ENCODE measurements around a stretch of chr20.

GRCh38 chr20:3927734-3928030 is 38.5 kb downstream of the PANK2 start:
- PRO-cap = no peak
- RAMPAGE, long total RNA = no peak

DNA sequence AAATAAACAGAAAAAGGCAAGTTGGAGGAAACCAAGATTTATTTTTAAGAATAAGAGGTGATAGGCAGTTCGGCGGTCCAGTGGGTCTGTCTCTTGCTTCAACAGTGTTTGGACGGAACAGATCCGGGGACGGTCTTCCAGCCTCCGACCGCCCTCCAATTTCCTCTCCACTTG is 8.2 kb upstream of the RNF24 start:
- PRO-cap = unidirectional peak, plus-strand start at position 65 of the sequence
- RAMPAGE, long total RNA = no peak

- PRO-cap = no peak
- RAMPAGE, long total RNA = no peak
Measured at GRCh38 chr20:4112601-4112920, 36.1 kb upstream of the SMOX start.

- PRO-cap = no peak
- RAMPAGE, long total RNA = no peak
Measured at GRCh38 chr20:4189323-4189712, 40.7 kb downstream of the SMOX start.

DNA sequence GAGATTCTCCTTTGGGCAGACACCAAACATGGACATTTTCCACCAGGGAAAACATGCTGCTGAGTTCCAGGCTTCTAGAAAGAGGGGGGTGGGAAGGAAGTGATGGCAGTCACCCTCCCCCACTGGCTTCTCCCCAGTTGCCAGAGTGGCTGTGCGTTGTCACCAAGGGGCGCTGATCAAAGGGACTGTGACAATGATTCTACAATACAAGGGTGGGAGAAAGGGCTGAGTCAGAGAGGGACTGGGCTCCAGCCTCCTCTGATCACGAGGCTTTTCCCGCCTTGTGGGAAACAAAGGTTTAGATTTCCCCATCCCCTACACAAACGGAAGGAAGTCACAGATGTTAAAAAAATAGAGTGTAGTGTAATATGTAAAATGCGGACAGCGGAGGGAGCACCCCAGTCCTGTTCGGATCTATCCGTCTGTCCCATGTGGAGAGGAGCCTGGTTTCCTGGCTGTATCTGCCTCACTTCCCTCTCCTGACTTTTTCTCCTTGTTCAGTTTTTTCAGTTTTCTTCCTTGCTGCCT is 48.3 kb upstream of the ADRA1D start:
- PRO-cap = bidirectional peak, plus-strand start at position 136 of the sequence, minus-strand start outside the sequence
- RAMPAGE, long total RNA = no peak

DNA sequence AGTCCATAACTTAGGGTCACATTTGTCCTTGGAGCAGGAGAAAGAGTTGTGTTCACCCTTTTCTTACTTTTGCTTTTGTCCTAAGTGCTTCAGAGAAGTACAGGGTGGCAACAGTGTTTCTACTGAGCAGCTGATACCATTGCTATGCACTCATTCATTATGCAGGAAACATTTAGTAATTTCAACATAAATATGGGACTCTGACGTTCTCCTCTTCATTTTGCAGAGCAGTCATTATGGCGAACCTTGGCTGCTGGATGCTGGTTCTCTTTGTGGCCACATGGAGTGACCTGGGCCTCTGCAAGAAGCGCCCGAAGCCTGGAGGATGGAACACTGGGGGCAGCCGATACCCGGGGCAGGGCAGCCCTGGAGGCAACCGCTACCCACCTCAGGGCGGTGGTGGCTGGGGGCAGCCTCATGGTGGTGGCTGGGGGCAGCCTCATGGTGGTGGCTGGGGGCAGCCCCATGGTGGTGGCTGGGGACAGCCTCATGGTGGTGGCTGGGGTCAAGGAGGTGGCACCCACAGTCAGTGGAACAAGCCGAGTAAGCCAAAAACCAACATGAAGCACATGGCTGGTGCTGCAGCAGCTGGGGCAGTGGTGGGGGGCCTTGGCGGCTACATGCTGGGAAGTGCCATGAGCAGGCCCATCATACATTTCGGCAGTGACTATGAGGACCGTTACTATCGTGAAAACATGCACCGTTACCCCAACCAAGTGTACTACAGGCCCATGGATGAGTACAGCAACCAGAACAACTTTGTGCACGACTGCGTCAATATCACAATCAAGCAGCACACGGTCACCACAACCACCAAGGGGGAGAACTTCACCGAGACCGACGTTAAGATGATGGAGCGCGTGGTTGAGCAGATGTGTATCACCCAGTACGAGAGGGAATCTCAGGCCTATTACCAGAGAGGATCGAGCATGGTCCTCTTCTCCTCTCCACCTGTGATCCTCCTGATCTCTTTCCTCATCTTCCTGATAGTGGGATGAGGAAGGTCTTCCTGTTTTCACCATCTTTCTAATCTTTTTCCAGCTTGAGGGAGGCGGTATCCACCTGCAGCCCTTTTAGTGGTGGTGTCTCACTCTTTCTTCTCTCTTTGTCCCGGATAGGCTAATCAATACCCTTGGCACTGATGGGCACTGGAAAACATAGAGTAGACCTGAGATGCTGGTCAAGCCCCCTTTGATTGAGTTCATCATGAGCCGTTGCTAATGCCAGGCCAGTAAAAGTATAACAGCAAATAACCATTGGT is 13.2 kb downstream of the PRNP start:
- PRO-cap = no peak
- RAMPAGE, long total RNA = no peak

DNA sequence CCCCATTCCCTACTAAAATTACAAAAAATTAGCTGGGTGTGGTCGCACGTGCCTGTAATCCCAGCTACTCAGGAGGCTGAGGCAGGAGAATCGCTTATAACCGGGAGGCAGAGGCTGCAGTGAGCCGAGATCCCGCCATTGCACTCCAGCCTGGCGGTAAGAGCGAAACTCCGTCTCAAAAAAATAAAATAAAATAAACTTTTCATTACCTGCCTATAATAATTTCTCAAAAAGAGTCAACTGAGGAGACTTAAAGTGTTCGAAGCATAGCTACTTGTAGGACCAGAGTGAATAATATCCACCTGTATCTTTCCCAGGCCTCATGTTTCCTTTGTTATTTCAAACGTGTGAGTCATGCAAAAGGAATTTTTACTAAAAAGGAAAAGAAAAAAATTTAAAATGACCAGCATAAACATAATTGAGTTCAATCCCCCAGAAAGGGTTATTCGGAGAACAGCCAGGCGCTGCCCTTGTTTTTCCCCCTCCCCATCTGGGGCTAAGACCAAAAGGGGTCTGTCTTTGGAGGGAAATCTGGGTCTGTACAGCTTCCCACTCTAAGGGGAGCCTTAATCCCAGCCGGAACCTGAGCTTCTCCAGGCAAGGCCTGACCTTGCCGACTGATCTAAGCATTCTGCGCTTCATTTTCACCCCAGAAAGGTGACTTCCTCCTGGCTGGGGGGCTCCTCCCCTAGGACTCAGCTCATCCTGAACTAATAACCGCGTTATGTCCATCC is 17.5 kb downstream of the PRNP start:
- PRO-cap = no peak
- RAMPAGE, long total RNA = no peak

DNA sequence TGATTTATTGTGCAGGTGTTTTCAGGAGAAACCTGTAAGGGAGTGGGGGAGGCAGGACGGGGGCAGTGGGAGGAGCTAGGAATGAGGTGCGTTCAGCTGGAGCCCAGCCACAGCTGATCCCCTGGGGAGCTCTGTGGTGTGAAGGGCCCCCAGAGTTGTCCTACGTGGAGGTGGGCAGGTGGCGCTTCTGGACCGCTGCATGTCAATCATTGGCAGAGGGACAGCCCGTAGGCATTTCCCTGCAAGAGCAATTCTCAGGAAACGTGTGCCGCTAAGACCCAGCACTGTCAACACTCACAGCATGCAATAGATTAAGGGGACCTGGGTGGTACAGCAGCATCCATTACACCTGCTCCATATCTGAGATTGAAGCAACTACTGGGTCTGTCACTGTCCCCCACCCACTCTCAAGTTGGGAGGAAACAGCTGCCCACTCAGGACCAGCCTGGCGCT is 13.7 kb downstream of the RASSF2 start:
- PRO-cap = no peak
- RAMPAGE, long total RNA = no peak

- PRO-cap = no peak
- RAMPAGE, long total RNA = no peak
Measured at GRCh38 chr20:4978177-4978909, 23.0 kb downstream of the SLC23A2 start.

DNA sequence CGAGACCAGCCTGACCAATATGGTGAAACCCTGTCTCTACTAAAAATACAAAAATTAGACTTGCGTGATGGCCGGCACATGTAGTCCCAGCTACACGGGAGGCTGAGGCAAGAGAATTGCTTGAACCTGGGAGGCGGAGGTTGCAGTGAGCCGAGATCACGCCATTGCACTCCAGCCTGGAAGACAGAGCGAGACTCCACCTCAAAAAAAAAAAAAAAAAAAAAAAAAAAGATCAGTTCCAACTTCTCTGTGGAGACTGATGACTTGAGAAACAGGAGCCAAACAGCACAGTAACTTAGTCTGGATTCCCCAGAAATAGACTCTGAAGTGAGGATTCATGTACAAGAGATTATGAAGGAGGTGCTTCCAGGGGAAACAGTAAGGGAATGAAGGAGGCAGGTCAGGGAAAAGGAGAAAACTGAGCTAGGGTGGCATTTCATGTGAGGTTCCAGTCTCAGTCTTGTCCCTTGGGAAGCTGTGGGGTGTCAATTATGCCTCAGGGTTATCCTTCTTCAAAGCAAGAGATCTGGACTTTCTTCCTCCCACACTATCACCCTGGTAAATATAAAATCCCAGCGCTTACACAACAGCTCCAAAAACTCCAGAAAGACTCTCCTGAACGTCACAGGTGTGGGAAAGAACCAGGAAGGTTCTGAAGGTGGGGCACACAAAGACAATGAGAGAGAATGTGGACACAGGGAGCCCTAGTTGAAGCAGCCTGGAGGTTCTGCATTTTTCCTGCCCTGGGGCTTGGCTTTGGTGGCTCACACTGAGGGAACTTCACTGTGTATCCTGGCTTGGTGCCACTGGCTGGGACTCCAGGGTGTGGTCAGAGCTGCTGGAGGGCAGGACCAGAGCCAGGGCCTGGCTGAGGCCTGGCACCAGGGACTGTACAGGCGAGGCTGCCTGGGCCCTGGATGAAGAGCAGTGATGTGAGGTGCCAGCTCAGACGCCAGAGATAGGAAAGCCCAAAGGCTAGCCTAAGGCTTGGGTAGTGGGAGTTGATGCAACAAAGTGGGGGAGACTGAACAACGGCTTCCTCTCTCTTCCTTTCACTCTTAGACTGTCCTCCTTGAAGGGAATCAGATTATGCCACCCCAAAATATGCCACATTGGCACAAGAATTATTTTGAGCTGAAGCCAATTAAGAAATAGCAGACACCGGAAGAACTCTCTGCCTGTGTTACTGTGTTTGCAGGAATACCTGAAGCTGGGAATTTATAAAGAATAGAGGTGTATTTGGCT is 39.8 kb downstream of the TMEM230 start:
- PRO-cap = no peak
- RAMPAGE, long total RNA = no peak

DNA sequence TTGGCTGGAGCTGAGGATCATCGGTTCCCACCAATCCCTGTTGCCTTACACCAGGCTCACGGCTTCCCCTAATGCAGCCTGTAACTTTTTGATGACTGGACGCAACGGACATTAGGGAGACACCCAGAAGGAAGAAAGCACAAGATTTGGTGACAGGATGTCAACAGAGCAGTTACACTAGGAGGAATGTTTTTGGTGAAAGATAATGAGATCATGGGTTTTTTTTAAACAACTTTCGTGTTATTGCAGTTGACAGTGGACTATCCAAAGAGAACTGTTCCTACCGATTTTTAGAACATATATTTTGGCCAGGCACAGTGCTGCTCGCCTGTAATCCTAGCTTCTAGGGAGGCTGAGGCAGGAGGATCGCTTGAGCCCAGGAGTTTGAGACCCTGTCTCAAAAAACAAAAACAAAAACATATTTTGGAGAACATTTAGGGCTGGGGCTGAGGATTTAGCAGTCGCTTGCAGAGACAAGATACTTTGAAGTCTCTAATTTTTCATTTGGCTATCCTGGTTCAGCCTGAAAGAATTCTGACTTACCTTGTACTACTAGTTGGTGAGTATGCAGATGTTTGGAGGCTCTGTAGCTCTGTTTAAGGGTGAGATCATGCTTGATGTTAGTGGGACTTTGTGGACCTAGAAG is 1.5 kb downstream of the CDS2 start:
- PRO-cap = no peak
- RAMPAGE, long total RNA = no peak

- PRO-cap = no peak
- RAMPAGE, long total RNA = no peak
Measured at GRCh38 chr20:5540668-5541024, 70.2 kb downstream of the GPCPD1 start.

GRCh38 chr20:5574605-5575061 is 36.2 kb downstream of the GPCPD1 start:
- PRO-cap = no peak
- RAMPAGE, long total RNA = no peak

- PRO-cap = no peak
- RAMPAGE, long total RNA = no peak
Measured at GRCh38 chr20:5575170-5576146, 35.3 kb downstream of the GPCPD1 start.

GRCh38 chr20:5659278-5660082 is 48.7 kb upstream of the GPCPD1 start:
- PRO-cap = no peak
- RAMPAGE, long total RNA = no peak

GRCh38 chr20:5688484-5688949 is 61.7 kb upstream of the SHLD1 start:
- PRO-cap = no peak
- RAMPAGE, long total RNA = no peak

DNA sequence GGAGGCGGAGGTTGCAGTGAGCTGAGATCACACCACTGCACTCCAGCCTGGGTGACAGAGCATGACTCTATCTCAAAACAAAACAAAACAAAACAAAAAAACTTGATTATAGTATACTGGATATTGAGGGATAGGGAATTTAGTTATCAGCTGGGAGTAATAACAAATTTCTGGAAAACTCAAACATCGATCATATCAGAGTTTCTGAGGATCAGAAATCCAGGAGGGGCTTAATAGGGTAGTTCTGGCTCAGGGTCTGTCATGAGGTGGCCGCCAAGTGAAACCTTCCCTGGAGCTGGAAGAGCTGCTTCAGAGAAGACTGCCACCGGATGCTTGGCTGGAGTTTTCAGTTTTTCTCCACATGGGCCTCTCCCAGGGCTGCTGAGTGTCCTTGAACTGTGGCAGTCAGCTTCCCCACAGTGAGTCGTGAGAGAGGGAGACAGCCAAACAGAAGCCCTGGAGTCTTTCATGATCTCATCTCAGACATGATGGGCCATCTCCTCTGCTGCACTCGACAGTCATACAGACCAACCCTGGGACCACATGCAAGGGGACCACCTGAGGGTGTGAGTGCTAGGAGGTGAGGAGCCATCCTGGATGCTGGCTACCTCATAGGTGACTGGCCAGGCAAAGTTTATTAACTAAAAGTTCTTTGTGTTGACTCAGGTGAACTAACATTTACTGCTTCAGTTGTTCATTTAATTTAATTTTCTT is 71.4 kb downstream of the SHLD1 start:
- PRO-cap = no peak
- RAMPAGE, long total RNA = no peak

DNA sequence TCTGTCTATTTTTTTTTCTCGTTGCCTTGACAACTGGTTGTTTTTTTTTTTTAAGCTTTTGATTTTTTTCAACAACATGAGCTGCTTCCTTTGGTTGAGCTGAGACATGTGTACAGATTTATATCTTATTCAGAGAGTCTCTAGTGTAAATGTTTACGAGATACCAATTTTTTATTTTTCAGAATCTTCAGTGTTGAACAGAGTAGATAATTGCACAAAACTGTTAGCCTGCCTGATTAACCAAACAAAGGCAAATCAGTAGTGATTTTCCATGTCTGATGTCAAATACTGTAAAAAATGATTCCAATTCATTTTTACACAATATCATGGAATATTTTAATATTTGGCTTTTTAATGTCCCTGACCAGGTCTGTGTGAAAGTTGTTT is 75.3 kb upstream of the CHGB start:
- PRO-cap = no peak
- RAMPAGE, long total RNA = no peak

DNA sequence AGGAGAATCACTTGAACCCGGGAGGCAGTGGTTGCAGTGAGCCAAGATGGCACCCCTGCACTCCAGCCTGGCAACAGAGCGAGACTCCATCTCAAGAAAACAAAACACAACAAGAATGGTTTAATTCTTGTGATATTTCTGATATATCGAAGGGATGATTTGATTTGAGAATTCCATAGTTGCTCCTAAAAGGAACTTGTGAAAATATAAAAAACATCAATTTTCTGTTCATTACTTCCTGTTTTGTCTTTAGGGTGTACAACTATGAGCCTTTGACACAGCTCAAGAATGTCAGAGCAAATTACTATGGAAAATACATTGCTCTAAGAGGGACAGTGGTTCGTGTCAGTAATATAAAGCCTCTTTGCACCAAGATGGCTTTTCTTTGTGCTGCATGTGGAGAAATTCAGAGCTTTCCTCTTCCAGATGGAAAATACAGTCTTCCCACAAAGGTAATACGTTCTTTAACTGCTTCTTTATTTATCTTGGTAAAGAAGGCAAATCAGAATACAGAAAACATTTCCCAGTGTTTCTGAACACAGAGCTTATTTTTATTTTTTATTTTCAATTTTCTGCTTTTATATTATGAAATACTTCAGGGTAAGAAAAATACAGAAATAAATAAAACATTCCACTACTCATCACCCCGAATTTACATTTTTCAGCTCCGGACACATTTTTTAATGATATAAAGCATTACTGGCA is 8.0 kb downstream of the MCM8 start:
- PRO-cap = no peak
- RAMPAGE, long total RNA = no peak

DNA sequence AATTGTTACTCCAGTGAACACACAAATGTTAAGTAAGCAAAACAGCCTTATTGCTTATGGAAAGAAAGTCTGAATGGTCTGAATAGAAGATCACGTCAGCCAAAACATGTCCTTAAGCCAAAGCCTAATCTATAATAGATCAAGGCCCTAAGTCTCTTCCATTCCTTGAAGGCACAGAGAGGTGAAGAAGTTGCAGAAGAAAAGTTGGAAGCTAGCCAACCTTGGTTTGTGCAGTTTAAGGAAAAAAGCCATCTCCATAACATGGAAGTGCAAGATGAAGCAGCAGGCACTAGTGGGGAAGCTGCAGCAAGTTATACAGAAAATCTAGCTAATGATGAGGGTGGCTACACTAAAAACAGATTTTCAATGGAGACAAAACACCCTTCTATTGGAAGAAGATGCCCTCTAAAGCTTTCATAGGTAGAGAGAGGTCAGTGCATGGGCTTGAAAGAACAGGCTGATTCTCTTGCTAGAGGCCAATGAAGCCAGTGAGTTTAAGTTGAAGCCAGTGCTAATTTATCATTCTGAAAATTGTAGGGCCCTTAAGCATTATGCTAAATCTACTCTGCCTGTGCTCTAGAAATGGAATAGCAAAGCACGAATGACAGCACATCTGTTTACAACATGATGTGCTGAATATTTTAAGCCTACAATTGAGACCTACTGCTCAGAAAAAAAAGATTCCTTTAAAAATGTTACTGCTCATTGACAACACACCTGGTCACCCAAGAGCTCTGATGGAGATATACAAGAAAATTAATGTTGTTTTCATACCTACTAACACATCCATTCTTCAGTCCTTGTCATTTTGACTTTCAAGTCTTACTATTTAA is 19.0 kb downstream of the CRLS1 start:
- PRO-cap = no peak
- RAMPAGE, long total RNA = start-site peak on the plus strand centred at position 263 of the sequence, 257 bp wide, 6 reads

Measured in vagina (tissue), 1 donor.